Breast (tissue), 4 donors: ENCODE measurements around a stretch of chr2.

- PRO-cap, 3 experiments: no peak in any of the 3 experiments
- RRBS: 92% methylated on average over 4 of the region's 24 CpGs
These were observed 36.8 kb upstream of the ID2 start for GRCh38 chr2:8645052-8645446.

DNA sequence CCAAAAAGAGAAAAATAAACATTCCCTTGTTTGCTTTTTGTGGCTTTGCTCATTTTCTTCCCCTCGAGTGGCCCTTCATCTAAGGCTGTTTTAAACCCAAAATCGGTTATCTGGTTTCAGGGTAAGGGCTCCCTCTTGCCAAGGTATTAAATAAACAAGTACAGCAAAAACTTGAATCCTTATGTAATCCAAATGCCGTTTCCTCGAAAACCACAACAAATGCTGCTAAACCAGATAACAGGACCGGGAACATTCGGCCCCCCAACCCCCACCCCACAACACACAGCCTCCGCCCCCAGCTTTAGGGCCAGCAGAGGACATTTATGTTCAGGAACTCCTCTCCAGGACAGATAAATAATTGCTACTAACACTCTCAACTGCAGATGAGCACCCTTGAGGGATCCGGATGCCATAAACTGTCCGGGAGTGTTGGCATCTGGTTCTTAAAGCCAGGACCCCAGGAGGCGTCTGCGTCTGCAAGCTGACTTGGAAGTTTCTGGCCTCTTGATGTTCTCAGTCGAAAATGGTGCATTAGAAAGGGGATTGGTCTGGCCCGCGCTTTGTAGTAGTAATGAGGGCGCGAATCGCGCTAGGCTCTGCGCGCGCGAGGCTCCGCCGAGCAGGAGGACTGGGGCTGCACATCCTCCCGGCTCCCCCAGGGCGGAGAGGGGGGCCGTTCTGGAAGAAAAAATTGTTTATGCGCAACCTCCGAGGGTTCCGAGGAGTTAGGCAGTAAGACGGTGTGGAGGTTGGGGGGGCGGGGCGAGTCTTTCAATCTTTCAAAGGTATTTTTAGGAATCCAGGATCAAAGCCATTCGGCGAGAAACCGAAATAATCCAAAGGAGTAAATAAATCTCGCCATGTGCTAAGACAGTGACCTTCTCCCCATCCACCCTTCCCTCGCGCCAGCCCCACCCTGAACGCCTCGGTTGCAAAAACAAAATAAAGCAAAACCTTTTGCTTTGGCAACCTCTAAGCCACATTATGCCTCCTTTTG lies 3.9 kb upstream of the ID2 start:
- PRO-cap, 3 experiments: peak in 1 of 3 experiments; most common plus-strand start position 625 of the sequence (in 1); most common minus-strand start position 498 of the sequence (in 1)
- RRBS: no CpG with 5 or more reads among the region's 41 CpGs

DNA sequence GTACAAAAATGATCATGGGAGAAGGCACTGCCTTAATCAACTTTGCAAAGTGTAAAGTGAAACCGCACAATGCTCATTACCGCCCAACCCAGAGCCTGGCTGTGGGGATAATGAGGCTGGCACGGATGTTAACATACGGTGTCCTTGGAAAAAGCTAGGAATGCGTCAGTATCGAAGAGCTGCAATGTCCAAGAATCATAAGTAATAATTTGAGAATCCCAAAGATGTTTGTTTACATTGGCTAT lies 2.1 kb upstream of the ID2 start:
- PRO-cap, 3 experiments: no peak in any of the 3 experiments
- RRBS: no CpG with 5 or more reads among the region's 6 CpGs

- PRO-cap, 3 experiments: peak in 3 of 3 experiments; most common minus-strand start chr2:8681861 (in 2)
- RRBS: no CpG with 5 or more reads among the region's 27 CpGs
These were observed 204 bp upstream of the ID2 start for GRCh38 chr2:8681718-8681986.

GRCh38 chr2:8683791-8683916 lies 1.8 kb downstream of the ID2 start:
- PRO-cap, 3 experiments: no peak in any of the 3 experiments
- RRBS: no CpG with 5 or more reads among the region's 1 CpG

- PRO-cap, 3 experiments: peak in 1 of 3 experiments; most common plus-strand start chr2:8684666 (in 1)
- RRBS: no CpG with 5 or more reads among the region's 6 CpGs
These were observed 2.6 kb downstream of the ID2 start for GRCh38 chr2:8684381-8684926.

GRCh38 chr2:8684927-8685527 lies 3.2 kb downstream of the ID2 start:
- PRO-cap, 3 experiments: peak in 3 of 3 experiments; most common plus-strand start chr2:8685063 (in 1); most common minus-strand start chr2:8685105 (in 3)
- RRBS: 2% methylated on average over 19 of the region's 61 CpGs

- PRO-cap, 3 experiments: no peak in any of the 3 experiments
- RRBS: no CpG with 5 or more reads among the region's 11 CpGs
These were observed 48.0 kb downstream of the ID2 start for GRCh38 chr2:8729675-8730473.

DNA sequence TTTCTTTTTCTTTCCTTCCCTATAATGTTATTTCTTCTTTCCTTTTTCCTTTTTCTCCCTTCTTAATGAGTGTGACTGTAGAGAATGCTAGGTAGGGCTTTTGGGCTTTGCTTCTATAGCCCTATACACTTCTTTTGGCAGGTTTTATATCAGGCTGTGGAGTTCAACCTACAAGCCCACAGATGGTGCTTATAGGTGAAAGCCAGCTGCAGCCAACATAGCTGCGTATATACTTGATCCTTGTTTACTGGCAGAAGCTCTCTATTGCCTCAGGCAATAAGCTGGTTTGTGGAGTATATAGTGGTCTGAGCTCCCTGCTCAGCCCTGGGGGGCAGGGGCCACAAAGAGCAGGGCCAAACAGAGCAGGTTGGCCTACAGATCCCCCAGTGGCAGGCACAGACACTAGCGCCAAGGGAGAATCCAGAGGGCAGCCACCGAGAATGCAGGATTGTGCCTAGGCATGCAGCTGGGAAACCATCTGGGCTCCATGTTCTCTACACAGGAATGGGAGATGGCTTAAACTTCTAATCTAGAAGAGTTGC lies 49.3 kb downstream of the MBOAT2 start:
- PRO-cap, 3 experiments: no peak in any of the 3 experiments
- RRBS: no CpG with 5 or more reads among the region's 3 CpGs

DNA sequence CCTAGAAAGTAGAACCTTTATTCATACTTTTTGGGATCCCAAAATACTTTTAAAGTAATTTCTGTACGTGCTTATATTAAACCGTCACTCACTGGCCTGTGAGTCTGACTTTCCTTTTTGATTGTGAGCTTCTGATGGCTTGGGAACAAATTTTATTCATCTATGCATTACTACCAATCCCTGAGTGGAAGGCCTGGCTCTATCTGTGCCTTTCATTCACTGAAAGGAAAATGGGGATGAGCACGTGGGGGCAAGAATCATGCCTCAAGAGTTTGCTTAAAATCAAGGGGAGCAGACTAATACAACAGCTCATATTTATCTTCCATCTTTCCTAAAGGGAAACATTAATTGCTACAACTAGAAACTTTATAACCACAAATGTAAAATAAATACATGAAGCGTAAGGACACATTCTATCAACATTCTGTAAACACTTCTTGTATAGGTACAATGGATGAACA lies 28.2 kb downstream of the MBOAT2 start:
- PRO-cap, 3 experiments: no peak in any of the 3 experiments
- RRBS: no CpG with 5 or more reads among the region's 4 CpGs

DNA sequence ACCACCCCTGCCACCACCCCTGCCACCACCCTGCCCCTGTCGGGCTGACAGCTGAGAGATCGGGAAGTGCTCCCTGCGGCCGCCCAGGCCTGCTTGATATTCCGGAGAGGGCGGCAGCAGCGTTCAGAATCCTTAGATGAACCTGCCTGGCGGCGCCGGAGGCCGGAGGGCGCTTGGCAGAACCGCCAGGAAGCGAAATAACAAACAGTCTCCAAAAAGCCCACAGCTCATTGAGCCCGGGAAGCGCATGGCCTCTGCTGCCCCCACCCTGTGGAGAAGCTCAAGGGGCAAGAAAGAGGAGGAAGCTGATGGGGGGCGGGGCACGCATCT lies 92.2 kb upstream of the MBOAT2 start:
- PRO-cap, 3 experiments: no peak in any of the 3 experiments
- RRBS: 7% methylated on average over 11 of the region's 18 CpGs

GRCh38 chr2:9103633-9104240 lies 100.3 kb upstream of the MBOAT2 start:
- PRO-cap, 3 experiments: no peak in any of the 3 experiments
- RRBS: no CpG with 5 or more reads among the region's 14 CpGs

- PRO-cap, 3 experiments: no peak in any of the 3 experiments
- RRBS: no CpG with 5 or more reads among the region's 14 CpGs
These were observed 20.7 kb downstream of the ASAP2 start for GRCh38 chr2:9226984-9227978.

- PRO-cap, 3 experiments: no peak in any of the 3 experiments
- RRBS: no CpG with 5 or more reads among the region's 15 CpGs
These were observed 80.3 kb downstream of the ASAP2 start for GRCh38 chr2:9286651-9287492.

- PRO-cap, 3 experiments: no peak in any of the 3 experiments
- RRBS: no CpG with 5 or more reads among the region's 12 CpGs
These were observed 95.5 kb downstream of the ITGB1BP1 start for GRCh38 chr2:9327647-9328355.

DNA sequence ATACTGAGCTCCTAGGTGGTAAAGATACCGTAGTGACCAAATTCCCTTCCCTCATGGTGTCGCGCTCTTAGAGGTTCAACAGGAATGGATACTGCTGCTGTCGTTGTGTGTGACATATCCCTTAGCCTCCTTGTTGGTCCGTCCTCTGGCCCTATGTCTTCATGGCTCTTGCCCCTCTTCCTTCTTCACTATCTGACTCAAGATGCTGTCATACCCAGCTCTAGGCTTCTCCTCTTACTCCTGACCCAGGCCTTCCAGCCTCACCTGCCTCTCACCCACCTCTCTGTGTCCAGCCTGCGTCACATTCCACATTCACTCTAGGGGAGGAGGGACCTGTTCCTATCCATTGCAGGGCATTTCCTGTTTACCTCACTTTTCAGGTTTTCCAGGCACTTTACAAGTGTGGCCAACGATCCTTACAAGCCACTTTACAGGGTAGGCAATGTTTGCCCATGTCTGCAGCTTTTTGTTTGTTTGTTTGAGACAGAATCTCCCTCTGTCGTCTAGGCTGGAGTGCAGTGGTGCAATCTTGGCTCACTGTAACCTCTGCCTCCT lies 83.7 kb downstream of the ITGB1BP1 start:
- PRO-cap, 3 experiments: no peak in any of the 3 experiments
- RRBS: no CpG with 5 or more reads among the region's 8 CpGs

DNA sequence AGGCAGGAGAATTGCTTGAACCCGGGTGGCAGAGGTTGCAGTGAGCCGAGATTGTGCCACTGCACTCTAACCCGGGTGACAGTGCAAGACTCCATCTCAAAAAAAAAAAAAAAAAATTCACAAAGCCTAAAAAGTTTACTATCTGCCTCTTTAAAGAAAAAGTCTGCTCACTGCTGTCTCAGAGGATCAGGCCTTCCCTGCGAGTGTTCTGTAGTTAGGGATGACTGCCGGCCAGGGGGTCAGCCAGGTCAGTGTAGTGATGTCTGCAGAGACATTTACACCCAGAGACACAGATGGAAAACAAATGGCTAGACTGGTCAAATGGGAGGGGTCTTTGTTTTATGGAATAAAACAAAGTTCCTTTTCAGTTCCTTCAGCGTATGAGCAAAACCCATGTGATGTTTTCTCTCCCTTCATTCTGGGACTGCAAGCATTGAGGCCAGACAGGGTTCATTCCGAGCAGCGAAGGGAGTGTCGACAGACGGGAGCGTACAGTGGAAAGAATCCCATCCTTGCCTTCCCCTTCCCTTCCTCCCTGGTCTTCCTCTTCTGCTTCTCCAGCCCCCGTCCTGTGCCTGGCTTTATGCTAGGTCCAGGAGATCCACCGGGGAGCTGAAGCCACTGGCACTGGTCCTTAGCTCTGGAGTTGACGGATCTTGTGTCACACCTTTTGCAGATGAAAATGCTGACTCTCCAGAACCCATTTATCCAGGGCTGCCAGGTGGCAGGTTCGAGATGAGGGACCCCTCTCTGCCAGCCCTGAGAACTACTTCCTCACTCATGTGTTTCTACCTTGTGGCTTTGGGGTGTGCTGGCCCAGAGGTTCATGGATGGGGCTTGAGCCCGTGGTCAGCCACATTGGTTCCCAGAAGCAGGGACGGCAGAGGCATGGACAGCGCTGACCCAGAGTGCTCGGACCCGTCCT lies 24.4 kb downstream of the ITGB1BP1 start:
- PRO-cap, 3 experiments: no peak in any of the 3 experiments
- RRBS: no CpG with 5 or more reads among the region's 20 CpGs

GRCh38 chr2:9757531-9758406 lies 85.5 kb upstream of the TAF1B start:
- PRO-cap, 3 experiments: peak in 2 of 3 experiments; most common plus-strand start chr2:9758323 (in 1); most common minus-strand start chr2:9758147 (in 2)
- RRBS: no CpG with 5 or more reads among the region's 28 CpGs

DNA sequence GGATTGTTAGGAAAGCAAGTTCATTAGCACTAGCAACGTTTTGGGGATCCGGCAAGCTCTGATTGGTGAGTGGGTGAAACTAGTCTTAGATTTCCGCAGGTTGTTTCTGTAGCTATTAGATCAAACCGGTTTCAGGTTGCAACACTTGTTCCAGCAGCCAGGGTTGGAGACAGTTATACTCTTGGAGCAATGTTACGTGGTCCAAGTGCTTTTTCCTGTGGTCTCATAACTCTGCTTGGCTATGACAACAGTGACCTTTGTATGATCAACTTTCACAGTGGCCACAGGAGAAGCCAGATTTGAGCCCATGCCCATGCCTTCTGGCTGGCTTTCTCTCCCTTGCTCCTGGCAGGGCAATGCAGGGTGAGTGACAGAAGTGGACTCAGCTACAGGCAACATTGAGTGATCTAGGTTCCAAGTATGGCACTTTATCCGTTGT lies 84.5 kb upstream of the TAF1B start:
- PRO-cap, 3 experiments: peak in 2 of 3 experiments; most common minus-strand start position 60 of the sequence (in 2)
- RRBS: 27% methylated on average over 1 of the region's 6 CpGs

GRCh38 chr2:9797607-9798676 lies 45.3 kb upstream of the TAF1B start:
- PRO-cap, 3 experiments: no peak in any of the 3 experiments
- RRBS: no CpG with 5 or more reads among the region's 19 CpGs